Fibroblast of villous mesenchyme (primary cell): ENCODE results near the genes PKN1, ZNF333 and OR1I1.

- CAGE, long polyA plus RNA = no peak
These were observed 5.7 kb upstream of the ADGRE5 start for GRCh38 chr19:14375134-14376274.

- CAGE, long polyA plus RNA = no peak
These were observed 1.5 kb upstream of the ADGRE5 start for GRCh38 chr19:14379706-14380094.

DNA sequence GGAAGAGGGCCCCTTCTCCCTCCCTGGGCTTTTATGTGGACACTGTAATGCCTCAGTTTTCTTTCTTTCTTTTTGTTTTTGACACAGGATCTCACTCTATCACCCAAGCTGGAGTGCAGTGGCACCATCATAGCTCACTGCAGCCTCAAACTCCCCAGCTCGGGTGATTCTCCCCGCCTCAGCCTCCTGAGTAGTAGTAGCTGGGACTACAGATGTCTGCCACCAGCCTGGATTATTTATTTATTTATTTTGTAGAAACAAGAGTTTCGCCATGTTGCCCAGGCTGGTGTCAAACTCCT lies 722 bp upstream of the ADGRE5 start:
- CAGE, long polyA plus RNA = no peak

- CAGE, long polyA plus RNA = no peak
These were observed 14.3 kb downstream of the ADGRE5 start for GRCh38 chr19:14395200-14396251.

- CAGE, long polyA plus RNA = no peak
These were observed 15.7 kb downstream of the ADGRE5 start for GRCh38 chr19:14396836-14397415.

- CAGE, long polyA plus RNA = no peak
These were observed 10.0 kb downstream of the DDX39A start for GRCh38 chr19:14409009-14409618.

GRCh38 chr19:14432875-14433914 lies at the start of gene PKN1:
Gene PKN1, plus strand, starts transcription at chr19:14433306.
- CAGE, long polyA plus RNA = no peak

GRCh38 chr19:14516673-14517760 lies 1.2 kb downstream of the DNAJB1 start:
- CAGE, long polyA plus RNA = no peak

DNA sequence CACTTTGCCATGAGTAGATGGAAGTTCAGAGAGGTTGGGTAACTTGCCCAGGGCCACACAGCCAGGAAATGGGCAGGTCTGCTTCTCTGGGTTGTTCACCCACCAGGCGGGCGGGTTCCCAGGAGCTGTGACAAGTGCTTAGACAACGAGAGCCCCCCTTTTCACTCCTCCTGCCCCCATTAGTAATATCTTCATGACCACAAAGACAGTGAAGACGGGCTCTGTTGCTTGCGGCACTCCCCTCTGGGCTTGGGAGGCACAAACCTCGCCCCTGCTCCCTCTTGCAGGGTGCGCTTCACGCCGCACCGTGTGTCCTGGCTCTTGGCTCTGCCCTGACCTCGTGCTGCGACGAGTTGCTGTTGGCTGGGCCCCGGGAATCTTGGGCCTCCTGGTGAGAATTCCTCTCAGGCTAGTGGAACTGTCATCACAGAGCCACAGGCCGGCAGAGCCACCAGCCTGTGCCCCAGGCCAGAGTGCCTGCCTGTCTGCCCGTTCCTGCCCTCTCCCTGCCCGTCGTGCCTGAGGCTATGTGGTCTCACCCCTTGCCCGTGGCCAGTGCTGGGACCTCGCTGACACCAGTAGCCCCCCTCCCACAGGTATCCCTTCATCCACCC lies 13.6 kb downstream of the NDUFB7 start:
- CAGE, long polyA plus RNA = no peak

DNA sequence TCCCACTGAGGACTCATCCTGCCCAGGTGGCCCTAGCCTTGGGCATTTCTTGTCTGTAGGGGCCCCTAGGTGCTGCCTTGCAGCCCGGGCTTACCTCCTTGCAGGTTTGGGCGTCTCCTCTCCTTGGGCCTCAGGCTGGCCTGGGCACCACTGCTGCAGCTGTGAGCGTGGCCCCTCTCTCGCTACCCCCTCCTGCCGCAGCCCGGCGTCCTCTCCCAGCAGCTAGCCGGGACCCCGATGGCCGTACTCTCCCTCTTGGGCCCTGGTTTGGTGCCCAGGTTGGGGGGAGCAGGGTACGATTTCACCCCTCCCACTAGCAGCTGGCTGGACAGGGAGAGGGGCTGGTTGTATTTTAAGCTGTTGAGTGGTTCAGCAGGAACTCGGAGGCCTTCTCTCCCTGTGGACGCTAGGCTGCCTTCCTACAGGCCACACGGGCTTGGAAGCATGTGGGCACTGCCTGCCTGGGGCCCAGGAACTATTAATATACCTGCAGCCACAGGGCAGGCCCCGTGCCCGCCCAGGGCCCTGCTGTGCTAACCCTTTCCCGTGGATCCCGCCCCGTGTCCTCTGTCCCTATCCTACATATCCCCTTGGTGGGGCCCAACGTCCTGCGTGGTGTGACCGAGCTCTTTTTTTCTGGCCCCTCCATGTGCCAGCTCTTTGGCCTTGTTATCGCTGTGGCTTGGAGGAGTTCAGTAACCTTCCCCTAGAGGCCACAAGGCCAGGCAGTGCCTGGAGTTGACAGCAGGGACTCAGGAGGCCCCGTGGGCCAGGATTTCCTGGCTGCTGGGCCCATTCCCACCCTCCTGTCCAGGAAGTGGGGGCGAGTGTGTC lies 11.7 kb downstream of the NDUFB7 start:
- CAGE, long polyA plus RNA = no peak

GRCh38 chr19:14577129-14577699 lies 5.3 kb upstream of the NDUFB7 start:
- CAGE, long polyA plus RNA = no peak

- CAGE, long polyA plus RNA = no peak
These were observed at the start of gene ZNF333 for GRCh38 chr19:14689357-14690855. Gene ZNF333, plus strand, starts transcription at chr19:14690048.

GRCh38 chr19:14714741-14715047 lies 24.8 kb downstream of the ZNF333 start:
- CAGE, long polyA plus RNA = no peak

- CAGE, long polyA plus RNA = no peak
These were observed 23.0 kb downstream of the ADGRE2 start for GRCh38 chr19:14755316-14755754.

- CAGE, long polyA plus RNA = no peak
These were observed at the start of gene OR1I1 for GRCh38 chr19:15081923-15082379. Gene OR1I1, plus strand, starts transcription at chr19:15082211.

- CAGE, long polyA plus RNA = no peak
These were observed 19.8 kb downstream of the NOTCH3 start for GRCh38 chr19:15180972-15181357.

GRCh38 chr19:15186904-15187372 lies 13.9 kb downstream of the NOTCH3 start:
- CAGE, long polyA plus RNA = no peak

DNA sequence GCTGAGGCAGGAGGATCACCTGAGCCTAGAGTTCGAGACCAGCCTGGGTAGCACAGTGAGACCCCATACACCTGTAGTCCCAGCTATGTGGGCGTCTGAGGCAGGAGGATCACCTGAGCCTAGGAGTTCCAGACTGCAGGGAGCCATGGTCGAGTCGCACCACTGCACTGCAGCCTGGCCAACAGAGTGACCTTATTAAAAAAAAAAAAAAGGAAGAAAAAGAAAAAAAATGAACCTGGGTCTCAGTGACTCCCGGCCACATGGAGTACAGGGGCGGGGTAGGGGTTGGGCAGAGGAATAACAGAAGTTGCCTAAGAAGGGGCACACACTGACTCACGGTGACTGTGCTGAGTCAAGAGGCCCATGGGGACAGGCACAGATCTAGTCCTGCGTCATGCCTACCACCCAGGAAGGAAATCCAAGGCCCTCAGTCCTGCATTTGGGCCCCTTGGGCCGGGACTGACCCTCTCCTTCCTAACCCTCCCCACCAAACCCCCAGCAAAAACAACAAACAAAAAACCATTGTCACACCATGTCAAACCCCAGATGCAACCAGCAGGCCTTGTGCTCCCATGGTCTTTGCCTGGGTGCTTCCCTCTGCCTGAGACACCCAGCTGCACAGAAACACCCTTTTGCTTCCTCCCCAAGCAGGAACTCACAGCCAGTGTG lies 9.4 kb upstream of the NOTCH3 start:
- CAGE, long polyA plus RNA = no peak

DNA sequence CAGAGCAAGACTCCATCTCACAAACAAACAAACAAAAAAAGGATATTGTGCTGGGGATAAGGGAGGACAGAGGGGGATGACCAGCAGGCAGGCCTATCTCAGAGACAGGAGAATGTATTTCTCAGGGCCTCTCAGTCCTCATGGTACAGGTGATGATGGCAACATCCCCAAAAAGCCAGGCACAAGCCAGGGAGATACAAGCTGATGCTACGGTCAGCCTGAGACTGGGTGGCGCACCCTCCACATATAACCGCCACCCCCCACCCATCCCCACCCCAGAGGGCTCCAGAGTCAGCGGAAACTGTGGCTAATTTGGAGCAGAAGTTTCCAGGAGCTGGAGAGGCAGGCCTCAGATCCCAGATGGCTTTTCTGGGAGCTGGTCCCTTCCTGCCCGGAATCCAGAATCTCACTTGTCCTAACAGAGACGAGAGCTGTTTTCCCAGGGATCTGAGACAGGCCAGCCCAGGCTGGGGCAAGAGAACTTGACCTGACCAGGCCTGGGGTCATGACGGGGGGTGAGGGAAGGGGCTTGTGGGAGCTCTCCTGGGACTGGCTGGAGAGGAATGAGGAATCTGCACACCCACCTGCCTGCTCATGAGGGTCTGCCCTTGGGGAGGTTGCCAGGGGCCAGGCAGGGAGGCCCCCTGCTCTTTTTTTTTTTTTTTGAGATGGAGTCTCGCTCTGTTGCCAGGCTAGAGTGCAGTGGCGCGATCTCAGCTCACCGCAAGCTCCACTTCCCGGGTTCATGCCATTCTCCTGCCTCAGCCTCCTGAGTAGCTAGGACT lies 6.5 kb downstream of the EPHX3 start:
- CAGE, long polyA plus RNA = no peak

GRCh38 chr19:15251473-15252375 lies 19.5 kb upstream of the EPHX3 start:
- CAGE, long polyA plus RNA = no peak